Suprapubic skin (tissue), 4 donors: ENCODE measurements around the gene ATF7IP2.

DNA sequence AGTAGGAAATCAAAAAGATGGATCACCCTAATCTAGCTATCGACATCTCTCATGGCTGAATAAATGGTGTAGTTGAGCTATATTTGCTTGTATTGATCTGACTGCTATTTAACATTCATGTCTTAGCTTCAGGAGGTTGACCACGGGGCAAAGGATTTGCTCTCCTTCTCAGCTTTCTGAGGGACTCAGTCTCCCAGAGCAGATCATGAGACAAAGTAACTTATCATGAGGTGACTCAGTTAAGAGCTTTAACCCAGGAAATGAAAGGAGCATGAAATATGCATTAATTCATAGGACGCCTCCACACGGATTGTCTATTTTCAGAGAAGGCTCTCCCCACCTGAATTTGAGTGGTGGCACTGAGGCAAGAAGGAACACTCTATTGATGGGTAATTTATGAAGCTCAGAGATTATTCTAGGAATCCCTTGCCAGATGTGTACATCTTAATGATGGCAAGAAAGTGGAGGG, 1257.1 kb downstream of the TMEM114 start:
- PRO-cap = no peak
- RAMPAGE, long total RNA, 4 experiments = no peak in any of the 4 experiments

DNA sequence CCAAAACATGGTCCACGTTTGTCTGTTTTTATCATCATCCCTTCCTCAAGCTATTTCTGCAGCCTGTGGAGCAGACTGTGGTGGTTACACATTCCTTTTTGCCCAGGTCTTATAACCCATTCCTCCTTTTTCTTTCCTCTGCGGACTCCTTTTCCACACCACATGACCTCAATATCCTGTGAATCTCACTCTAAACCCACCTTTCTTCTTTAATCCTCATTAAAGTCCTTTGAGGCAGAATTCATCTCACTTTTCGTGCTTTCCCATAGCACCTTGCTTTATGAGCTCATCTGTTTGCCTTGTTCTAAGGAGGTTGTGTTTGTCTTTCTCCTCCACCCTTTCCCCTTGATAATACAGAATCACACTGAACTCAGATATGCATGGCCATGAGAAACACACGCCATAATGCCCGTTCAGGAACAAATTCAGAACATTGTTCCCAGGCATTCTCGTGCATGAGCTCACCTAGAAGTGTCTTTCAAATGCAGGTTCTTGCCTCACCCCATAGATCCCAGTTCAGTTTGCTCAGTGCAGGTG, 71.3 kb downstream of the TMEM114 start:
- PRO-cap = no peak
- RAMPAGE, long total RNA, 4 experiments = no peak in any of the 4 experiments

DNA sequence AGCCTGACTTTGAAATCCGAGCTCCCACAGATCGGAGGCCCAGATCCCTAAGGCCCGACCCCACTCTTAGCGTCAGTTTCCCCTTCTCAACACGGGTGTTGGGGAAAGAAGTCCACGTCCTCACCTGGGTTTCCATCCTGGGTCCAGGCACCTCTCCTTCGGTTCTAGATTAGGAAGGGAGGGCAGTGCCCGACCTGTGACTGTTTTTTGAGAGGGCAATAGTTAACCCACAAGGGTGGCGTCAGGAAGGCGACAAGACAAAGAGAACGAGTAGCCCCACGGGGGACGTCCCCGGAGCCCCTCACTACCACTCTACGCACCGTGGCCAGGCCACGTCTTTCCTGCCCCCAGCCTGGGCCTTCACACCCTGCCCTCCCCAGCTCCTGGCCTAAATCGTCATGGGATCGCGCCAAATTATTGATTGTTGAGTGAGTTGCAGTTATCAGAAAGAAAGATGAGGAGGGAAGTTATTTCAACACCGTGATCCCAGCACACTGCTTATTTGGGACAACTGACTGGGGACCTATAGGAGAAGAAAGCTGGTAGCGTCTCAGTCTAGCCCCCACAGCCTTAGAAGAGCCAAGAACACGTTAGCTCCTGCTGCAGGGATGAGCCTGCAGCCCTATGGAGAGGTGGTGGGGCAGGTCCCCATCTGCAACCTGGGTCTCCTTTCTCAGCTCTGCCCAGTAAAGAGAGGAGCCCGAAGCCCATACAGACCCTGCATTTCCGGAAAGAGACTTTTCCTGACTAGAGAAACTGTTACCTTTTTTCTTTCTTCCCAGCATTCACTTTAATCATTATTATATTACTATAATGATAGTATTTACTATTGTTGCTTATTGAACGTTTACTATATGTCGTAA, 567 bp downstream of the METTL22 start:
- PRO-cap = no peak
- RAMPAGE, long total RNA, 4 experiments = no peak in any of the 4 experiments

- PRO-cap = no peak
- RAMPAGE, long total RNA, 4 experiments = no peak in any of the 4 experiments
Measured at GRCh38 chr16:8641002-8641402, 19.5 kb downstream of the METTL22 start.

GRCh38 chr16:8694671-8695393, 20.4 kb downstream of the ABAT start:
- PRO-cap = no peak
- RAMPAGE, long total RNA, 4 experiments = no peak in any of the 4 experiments

- PRO-cap = no peak
- RAMPAGE, long total RNA, 4 experiments = no peak in any of the 4 experiments
Measured at GRCh38 chr16:8720345-8721217, 46.2 kb downstream of the ABAT start.

DNA sequence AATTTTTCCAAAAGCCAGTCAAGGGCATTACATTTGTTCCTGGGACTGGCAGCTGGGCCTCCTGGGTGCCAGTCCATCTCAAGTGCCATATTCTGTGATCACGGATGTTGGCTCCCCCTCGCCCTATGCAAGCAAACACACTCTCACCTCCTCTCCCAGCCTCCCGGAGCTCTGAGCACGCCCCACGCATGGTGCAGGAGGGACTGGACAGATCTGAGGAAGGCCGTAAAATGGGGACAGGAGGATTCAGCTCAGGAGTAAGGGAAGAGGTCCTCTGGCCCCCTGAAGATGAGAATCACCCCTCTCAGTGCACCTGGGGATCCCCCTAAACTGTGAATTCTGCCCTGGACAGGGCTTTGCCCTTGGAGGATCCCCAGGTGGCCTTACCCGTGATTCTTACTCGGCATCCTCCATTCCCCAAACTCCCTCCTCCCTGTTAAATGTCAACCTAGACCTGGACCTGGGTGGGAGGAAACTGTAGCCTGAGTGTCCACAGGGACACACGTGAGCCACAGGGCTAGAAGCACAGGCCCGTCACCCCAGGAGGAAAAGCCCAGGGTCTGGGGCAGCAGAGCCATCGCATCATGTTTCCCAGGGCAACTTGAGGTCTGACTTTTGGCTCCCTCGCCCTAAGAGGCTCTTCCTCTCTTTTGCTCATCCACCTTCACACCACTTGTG, 15.6 kb downstream of the TMEM186 start:
- PRO-cap = no peak
- RAMPAGE, long total RNA, 4 experiments = no peak in any of the 4 experiments

DNA sequence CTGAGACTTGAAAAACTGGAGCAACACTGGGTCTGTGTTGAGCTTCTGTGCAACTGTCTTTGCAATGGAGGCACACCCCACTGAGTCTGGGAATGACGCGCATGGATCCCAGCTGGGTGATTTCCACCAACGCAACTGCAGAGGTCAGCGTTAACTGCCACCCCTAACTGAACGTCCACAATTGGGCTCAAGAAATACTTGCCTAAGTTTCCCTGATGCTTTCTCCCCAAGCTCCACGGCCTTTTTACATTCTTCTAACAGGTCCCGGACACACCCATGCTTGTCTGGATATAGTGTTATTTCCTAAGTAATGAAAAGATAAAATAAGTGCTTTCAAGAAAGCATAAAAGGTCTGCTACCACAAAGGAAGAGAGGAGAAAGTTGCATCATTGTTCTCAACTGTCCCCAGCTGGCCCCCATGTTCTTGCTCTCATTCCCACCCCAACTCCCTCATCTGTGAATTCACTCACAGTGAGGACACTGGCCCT, 14.7 kb downstream of the LITAFD start:
- PRO-cap = no peak
- RAMPAGE, long total RNA, 4 experiments = start-site peak on the minus strand in 1 of 4 experiments, centred at position 240 of the sequence, 47 reads per replicate

DNA sequence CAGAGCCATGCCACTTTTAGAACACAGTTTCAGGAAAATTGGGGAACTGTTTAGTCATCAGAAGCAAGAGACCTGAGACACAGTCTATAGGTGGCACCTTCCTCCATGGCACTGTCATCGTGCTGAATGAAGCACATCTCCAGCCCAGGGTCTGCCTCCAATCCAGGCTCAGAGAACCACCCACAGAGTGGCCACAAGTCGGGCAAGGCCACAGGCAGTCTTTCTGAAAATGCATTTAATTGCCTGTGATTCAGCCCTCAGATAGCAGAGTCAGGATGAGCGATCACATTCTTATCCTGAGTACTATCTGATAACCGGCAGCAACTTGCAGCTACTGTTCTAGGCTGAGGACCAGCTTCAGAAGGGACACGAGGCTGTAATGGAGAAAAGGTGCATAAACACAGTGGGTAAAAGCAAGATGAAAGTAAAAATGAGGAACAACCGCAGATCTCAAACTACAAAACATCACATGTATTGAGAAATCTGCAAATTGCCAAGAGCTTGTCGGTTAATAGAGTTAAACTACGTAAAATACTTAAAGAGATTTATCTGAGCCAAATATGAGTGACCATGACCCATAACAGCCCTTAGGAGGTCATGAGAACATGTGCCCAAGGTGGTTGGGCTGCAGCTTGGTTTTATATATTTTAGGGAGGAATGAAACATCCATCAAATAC, 14.1 kb upstream of the HAPSTR1 start:
- PRO-cap = no peak
- RAMPAGE, long total RNA, 4 experiments = no peak in any of the 4 experiments

GRCh38 chr16:9078230-9078654, 13.2 kb upstream of the HAPSTR1 start:
- PRO-cap = no peak
- RAMPAGE, long total RNA, 4 experiments = no peak in any of the 4 experiments

DNA sequence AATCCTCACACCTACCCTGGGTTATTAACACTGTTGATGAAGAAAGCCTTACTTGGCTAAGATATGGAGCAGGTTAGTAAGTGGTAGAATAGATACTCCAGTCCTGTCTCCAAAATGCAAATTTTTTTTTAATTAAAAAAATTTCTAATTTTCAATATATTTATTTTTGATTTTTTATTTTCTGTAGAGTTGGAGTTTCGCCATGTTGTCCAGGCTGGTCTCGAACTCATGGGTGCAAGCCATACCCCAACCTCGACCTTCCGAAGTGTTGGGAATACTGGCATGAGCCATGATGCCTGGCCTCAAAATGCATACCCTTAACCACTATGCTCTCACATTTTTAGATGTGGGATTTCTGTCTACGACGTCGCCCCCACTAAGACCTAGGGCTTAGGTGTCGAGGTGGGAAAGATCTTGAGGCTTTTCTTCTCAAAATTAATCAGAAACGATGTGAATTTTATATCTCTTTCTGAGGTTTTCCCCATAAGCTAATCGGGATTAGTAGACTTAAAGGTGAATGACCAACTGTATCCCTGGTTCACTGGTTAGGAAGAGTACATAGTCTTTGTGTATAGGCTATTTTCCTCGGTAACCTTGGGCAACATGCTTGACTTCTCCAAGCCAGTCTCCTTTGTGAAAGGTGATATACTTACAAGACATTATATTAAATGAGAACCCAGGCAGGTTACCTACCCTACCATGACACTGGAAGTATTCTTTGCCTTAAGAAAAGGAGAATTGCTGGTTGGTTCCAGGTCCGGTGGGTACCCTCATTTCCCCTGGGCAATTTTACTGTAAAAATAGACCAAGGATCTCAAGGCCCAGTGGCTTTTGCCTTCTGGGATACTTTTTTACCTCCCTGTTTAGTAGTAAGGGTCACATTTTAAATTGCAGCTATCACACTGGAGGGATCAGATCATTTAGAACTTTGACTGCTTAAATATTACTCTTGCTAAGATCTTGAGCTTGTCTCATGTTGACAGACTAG, 17.0 kb downstream of the HAPSTR1 start:
- PRO-cap = no peak
- RAMPAGE, long total RNA, 4 experiments = no peak in any of the 4 experiments

GRCh38 chr16:9674141-9674673, 508.0 kb downstream of the GRIN2A start:
- PRO-cap = no peak
- RAMPAGE, long total RNA, 4 experiments = no peak in any of the 4 experiments

- PRO-cap = no peak
- RAMPAGE, long total RNA, 4 experiments = no peak in any of the 4 experiments
Measured at GRCh38 chr16:10181169-10182021, 833 bp downstream of the GRIN2A start.

DNA sequence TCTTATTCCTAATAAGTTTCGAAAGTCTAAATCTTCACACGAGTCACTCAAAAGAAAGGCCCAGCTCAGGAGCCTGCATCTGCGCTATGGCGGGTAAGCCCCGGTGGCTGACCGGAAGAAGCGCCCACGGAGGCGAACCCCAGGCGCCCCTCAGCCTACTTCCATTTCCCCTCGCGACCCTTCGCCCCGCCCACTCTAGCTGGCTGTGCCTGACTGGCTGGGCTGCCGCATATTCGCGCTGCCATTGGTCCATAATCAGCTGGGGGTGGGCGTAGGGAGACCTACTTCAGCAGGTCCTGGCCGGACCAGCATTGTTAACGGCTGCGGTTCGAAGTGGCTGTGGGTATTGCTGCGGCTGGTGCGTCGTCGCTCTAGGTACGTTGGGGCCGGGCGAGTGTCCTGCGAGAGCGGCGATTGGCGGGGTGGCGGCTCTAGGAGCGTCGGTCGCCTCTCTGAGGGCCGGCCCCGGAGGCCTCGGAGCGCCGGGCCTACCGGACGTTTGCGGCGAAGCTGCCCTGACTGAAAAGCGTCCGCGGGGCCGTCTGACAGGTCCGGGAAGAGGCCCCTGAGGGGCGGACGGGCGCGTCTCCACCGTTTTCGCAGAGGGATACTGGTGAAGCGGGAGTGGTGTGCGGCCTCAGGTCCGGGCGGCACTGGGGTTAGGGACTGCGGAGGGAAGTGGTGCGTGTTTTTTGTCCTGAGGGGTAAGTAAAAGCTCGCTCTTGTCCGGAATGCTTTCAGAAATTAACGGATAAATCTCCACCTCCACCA, at the start of gene ATF7IP2:
Gene ATF7IP2 (plus strand): TSS at position 314 of the 771 bp plus-strand sequence.
- PRO-cap = unidirectional peak, plus-strand start at position 314 of the sequence
- RAMPAGE, long total RNA, 4 experiments = start-site peak on the plus strand in 3 of 4 experiments, centred at positions 290 to 455 of the sequence, 12 to 74 reads per replicate

DNA sequence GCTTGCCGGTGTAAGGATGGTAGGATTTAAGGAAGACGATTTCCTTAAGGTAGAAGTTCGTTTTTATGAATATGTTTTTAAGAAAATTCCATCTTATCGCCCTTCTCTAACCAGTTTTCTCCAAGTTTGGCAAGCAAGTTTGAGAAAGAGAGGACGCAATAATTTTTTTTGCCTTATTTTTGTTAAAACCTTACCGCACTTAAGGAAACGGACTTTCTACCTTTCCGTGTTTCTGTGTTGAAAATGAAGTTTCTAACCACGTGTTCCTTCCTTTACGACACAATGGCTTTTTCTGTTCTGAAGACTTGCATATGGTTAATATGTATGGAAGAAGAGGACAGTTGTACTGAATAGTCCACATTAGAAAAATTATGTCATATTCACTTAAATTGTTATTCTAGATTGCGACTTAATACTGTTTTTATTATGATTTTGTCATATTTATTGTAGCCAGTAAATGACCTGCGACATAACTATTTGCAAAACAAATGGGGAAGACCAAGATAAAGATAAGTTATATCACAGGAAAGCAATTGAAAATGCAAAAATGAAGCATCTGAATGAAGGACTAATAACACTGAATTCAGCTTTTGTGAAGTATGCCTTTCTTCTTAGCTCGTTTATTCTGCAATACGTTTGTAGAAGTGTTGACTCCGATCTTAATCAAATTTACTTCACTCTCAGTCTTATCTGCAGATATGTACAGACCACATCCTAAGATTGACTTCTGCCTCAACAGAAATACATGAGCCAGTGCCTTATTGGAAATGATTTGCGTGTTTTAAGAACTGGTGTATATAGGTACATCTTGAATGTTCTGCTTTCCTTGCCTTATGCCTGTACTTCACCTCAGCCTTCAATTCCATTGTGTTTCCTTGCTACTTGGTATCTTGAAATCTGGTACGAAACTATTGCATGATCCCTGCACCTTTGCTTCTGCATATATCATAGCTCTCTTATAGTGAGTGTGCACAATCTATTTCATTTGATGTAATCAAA, 1.1 kb downstream of the ATF7IP2 start:
- PRO-cap = no peak
- RAMPAGE, long total RNA, 4 experiments = no peak in any of the 4 experiments

DNA sequence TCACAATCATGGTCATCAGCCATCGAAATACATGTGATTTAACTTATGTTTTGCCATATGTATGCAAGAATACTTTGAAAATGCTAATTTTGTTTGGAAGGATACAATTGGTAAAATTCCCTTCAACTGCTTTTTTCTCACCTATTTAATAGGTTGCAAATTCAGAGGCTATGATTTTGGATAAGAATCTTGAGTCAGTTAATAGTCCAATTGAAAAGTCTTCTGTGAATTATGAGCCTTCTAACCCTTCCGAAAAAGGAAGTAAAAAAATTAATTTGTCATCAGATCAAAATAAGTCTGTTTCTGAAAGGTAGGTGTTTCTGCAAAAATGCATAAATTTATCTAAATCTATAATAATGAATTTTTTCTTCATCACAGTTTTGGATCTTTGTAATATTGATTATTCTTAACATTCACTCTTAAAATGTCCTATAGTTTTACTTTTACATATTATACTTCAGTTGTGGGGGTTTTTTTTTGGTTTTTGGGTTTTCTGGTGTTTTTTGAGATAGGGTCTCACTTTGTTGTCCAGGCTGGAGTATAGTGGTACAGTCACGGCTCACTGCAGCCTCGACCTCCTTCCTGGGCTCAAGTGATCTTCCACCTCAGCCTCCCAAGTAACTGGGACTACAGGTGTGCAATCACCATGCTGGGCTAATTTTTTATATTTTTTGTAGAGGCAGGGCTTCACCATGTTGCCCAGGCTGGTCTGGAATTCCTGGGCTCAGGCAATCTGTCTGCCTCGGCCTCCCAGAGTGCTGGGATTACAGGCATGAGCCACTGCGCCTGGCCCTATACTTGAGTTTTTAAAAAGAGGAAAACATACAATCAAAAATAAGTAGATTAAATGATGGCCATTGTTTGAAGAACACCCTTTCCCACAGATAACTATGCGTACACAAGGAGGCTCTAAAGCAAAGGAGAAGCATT, 71.6 kb downstream of the ATF7IP2 start:
- PRO-cap = no peak
- RAMPAGE, long total RNA, 4 experiments = start-site peak on the plus strand in 1 of 4 experiments, centred at position 608 of the sequence, 12 reads per replicate

GRCh38 chr16:10619269-10619938, 39.0 kb upstream of the EMP2 start:
- PRO-cap = bidirectional peak, plus-strand start at chr16:10619739, minus-strand start at chr16:10619409
- RAMPAGE, long total RNA, 4 experiments = no peak in any of the 4 experiments

DNA sequence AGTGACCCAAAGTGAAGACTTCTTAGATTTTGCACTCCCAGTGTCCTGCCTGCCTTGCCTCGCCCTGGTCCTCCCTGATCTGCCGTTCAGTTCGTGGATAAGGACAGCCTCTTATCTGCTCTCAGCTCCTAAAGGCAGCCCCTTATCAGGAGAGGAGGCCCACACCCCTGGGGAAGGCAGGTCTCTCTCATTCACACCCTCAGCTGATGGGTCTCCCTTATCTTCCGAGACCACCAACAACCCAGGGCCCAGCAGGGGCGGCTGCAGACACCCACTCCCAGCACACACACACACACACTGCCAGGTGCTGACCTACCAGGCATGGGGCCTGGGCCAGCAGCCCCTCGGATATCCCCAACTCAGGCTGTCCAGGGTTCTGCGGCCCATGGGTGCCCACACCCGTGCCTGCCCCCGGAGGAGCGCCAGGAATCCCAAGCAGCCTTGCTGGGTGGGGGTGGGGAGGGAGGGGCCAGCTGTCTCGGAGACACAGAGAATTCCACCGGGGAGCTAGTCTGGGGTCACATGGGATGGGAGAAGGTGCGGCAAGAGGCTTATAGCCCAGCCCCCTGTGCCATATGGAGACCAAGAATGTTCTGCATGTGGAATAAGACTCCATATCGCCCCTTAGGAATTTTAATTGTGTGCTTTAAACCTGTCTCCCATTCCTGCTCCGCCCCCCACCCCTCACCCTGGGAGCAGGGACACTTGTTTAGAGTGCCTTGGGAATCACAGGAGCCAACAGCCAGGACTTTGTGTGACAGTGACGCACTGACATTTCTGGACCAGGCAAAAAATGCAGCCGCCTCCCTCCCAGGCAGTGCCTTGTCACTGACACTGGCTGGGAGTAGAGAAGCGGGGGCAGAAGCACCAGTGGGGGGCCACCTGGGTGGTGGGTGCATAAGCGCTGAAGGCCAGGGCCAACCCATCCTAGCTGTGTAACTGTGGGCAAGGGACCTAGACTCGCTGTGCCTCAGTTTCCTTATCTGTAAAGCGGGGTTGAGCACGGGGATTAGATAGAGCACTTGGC, 41.9 kb upstream of the EMP2 start:
- PRO-cap = no peak
- RAMPAGE, long total RNA, 4 experiments = no peak in any of the 4 experiments

GRCh38 chr16:10647762-10648222, 46.9 kb downstream of the TEKT5 start:
- PRO-cap = no peak
- RAMPAGE, long total RNA, 4 experiments = no peak in any of the 4 experiments

DNA sequence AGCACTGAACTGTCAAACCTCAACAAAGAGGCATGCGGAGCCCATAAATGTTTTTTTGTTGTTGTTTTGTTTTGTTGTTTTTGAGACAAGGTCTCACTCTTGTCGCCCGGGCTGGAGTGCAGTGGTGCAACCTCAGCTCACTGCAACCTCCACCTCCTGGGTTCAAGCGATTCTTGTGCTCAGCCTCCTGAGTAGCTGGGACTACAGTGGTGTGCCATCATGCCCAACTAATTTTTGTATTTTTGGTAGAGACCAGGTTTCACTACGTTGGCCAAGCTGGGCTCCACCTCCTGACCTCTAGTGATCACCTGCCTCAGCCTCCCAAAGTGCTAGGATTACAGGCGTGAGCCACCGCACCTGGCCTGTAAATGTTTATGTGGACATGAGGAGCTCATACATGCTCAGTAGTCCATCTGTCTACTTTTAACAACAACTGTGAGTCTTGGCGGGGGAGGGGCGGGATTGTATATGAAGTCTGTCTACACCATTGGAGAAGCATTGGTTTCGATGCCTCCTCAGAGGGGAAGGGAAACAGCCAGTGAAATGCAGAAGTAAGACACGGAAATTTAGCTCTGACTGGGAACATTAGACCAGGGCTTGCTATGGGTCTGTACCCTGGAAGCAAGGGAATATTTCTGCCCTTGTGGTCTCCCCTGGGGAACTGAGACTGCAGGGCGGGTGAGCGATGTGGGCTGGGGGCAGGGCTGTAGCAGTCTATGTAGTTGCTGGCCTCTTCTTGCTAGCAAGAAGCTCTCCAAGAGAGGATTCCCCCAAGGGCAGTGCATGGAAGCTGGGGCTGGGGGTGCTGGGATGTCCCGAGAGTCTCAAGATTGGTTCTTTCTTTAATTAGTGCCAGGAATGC, 9.3 kb downstream of the NUBP1 start:
- PRO-cap = no peak
- RAMPAGE, long total RNA, 4 experiments = no peak in any of the 4 experiments